Heart right ventricle (tissue), 2 donors: ENCODE results near the gene SAP30L.

- PRO-cap, 2 experiments: no peak in any of the 2 experiments
Observed at GRCh38 chr5:151134115-151135022, 23.2 kb downstream of the ANXA6 start.

GRCh38 chr5:151214597-151215009 lies 9.3 kb downstream of the CCDC69 start:
- PRO-cap, 2 experiments: no peak in any of the 2 experiments

GRCh38 chr5:151309880-151310359 lies 6.4 kb upstream of the SLC36A3 start:
- PRO-cap, 2 experiments: no peak in any of the 2 experiments

GRCh38 chr5:151637571-151638235 lies 46.6 kb upstream of the FAT2 start:
- PRO-cap, 2 experiments: no peak in any of the 2 experiments

DNA sequence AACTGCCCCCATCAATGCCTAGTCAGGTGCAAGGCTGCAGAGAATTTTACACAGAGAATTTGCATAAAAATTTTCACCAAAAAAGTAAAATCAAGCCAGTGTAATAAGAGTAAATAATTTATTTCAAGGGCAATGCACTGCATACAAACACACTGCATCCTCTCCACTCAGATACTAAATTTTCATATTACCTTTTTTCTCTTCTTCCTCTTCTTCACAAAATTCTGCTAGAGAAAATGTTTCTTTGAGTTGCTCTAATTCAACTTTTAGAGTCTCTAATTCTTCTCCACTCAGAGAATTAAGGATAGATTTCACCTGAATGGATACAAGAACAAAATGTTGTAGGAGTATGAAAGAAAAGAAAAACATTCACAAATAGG lies 12.5 kb downstream of the FAM114A2 start:
- PRO-cap, 2 experiments: no peak in any of the 2 experiments

- PRO-cap, 2 experiments: no peak in any of the 2 experiments
Observed at GRCh38 chr5:154178609-154179071, 11.9 kb upstream of the GALNT10 start.

DNA sequence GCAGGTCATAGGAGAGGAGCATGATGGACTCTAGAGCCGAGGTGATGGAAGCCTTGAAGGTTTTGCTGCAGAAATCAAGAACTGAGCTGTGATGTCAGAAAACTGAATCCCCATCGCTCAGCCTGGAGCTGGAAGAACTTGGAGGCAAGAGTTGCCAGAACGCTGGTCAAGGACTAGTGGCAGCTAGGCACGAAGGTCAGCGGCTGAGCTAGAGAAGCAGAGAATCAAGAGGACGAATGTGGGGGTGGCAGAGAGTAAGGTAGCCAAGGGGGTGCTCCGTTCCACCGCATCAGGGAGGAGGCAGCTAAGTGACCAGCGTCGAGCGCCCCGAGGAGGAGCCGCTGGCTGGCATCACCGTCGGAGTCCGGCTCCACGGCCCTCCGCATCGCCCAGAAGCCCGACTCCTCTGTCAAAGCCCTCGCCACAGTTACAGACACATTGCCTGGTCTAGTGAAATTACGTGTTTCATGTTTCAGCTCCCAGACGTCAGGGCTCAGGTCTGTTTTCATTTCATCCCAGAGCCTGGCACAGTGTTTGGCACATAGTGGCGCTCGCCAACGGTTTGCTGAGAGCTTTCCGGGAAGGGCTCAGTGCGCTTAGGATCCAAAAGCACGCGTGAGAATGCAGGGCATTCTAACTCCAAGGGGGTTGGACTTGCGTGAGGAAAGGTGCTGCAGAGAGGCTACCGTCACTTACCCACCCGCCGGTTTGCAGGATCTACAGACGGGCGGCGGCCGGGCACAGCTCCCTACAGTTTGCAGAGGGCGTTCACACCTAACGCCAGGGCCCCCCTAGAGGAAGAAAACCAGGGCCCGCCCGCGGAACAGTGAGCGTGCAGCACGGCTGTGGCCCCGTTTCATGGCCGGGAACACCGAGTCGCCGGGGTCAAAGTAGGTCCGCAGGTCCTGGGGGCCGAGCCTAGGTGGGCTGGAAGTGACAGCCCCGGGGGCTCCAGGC lies 955 bp upstream of the GALNT10 start:
- PRO-cap, 2 experiments: peak in 1 of 2 experiments; most common plus-strand start position 720 of the sequence (in 1); most common minus-strand start position 721 of the sequence (in 1)

DNA sequence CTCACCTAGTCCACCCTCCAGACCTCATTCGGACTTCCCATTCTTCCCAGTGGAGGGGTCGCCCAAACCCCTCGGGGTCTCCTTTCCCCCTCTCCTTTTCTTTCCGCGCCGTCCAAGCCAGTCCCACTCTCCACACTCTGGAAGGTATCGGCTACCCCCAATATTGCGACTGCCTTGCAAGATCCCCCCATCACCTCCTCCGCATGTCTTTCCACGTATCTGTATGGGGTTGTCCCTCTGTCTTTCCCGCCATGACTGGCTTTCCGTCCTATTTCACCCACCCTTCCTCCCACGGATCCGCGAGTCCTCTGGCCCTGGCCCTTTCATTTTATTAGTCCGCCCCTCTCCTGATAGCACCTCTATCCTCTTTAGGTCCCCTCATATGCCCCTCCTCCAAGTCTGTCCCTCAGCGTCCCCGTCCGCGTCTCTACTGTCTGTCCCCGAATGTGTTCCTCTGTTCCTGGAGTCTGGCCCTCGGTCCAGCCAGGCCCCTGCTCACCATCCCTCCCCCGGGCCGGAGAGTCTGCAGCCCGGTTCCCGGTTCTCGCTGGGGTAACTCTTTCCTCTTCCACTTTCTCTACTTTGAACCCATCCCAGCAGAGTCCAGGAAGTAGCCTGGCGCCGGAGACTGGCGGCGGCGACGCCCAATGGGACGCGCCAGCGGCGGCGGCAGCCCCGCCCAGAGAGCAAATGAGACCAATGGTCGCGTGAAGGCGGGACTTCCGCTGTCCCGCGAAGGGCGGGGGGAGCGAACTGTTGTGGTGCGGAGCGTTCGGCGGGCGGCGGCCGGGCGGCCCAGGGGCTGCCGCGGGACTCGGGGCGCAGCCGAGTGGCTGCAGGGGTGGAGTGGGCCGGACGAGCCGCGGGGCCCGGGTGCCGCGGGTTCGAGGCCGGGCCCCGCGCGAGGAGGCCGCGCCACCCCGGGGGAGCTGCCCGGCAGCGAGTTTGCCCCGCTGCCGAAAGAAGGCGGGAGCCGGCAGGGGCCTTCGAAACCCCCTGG lies at the start of gene SAP30L:
Gene SAP30L, plus strand, starts transcription at position 759 of the 1,000 bp plus-strand sequence.
- PRO-cap, 2 experiments: peak in 2 of 2 experiments; most common plus-strand start position 728 of the sequence (in 1); most common minus-strand start position 584 of the sequence (in 2)

- PRO-cap, 2 experiments: peak in 2 of 2 experiments; most common plus-strand start chr5:154754573 (in 1); most common minus-strand start chr5:154755020 (in 2)
Observed at GRCh38 chr5:154754275-154755272, 603 bp upstream of the LARP1 start.

- PRO-cap, 2 experiments: peak in 2 of 2 experiments; most common plus-strand start chr5:154756995 (in 1); most common minus-strand start chr5:154756875 (in 1)
Observed at GRCh38 chr5:154756706-154757603, 1.8 kb downstream of the LARP1 start.

GRCh38 chr5:154765505-154766087 lies 10.4 kb downstream of the LARP1 start:
- PRO-cap, 2 experiments: no peak in any of the 2 experiments

- PRO-cap, 2 experiments: no peak in any of the 2 experiments
Observed at GRCh38 chr5:154767644-154768300, 12.6 kb downstream of the LARP1 start.

- PRO-cap, 2 experiments: no peak in any of the 2 experiments
Observed at GRCh38 chr5:154813588-154813995, 36.8 kb downstream of the FAXDC2 start.

DNA sequence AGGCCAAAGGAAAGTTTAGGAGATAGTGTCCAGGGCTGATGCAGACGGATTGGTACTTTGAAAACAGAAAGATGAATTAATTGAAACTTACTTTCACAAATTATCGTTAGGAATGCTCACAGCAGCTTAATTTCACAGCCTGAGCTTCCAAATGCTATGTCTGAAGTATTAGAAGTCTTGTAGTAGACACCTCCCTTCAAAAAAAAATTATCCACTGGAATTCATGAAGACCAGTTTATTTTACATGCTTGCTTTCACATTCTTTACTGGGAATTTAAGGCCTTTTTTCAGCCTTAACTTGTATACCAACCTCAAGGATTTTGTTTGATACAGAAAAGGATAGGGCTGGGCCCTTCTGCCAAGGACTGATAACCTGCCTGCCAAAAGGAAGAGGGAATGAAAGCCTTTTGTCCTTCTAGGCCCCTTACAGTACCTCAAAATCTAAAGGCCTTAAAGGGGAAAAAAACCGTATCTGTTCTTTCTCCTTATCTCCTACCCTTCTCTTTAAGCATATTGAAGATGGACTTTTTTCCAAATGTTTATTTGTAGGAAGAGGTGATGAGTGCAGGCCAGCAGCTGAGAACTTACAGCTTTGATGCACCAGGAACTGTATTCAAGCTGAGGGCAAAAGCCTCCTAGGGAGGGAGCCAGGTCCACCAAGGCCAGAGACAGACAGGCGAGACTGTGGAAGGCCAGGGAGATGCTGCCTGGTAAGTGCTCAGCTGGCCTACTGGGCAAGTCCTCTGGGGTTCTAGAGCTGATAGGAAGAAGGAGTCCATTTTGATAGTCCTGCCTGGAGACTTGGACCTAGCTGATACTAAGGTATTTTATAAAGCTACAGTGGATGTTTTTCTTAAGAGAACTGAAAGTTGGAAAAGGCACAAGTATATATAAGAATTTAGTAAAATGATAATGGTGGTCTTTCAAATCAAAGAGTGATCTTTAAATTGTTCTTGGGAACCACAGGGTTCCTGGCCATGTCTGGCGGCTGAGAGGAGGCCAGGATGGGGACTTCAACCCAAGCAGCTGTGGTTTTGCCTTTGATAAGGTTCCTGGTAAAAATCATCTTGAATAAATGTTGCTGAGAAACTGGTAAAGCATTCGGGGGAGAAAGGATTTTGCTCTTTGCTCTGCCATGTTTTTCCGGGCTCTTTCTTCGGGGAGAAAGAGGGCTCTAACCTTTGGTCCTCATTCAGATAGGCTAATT lies 31.7 kb downstream of the FAXDC2 start:
- PRO-cap, 2 experiments: no peak in any of the 2 experiments

- PRO-cap, 2 experiments: no peak in any of the 2 experiments
Observed at GRCh38 chr5:154856904-154857315, 1.5 kb upstream of the CNOT8 start.

DNA sequence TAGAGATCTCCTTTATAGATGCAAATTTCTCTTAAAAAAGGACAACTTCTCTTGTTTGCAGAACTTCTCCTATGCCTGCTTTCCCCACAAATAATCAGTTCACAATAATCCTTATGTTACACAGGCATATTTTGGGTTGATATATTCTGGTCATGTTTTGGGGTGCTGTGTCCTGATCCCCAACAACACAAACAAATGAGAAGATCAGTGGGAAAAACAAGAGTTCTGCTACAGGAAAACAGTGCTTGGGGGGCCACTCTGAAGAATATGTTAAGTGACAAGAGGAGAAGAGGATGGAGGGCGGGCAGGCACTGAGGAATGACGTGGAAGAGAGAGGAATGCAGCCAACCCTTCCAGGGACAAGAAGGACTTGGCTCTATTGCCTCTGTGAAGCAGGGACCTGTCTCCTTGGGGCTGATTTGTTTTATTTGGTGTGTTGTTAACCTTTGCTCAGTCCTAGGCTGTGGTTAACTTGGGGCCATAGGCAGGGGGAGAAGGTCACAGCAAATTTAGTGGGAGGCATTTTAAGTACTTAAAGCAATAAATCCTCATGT lies 39.8 kb downstream of the KIF4B start:
- PRO-cap, 2 experiments: peak in 1 of 2 experiments; most common plus-strand start position 369 of the sequence (in 1); most common minus-strand start position 267 of the sequence (in 1)

DNA sequence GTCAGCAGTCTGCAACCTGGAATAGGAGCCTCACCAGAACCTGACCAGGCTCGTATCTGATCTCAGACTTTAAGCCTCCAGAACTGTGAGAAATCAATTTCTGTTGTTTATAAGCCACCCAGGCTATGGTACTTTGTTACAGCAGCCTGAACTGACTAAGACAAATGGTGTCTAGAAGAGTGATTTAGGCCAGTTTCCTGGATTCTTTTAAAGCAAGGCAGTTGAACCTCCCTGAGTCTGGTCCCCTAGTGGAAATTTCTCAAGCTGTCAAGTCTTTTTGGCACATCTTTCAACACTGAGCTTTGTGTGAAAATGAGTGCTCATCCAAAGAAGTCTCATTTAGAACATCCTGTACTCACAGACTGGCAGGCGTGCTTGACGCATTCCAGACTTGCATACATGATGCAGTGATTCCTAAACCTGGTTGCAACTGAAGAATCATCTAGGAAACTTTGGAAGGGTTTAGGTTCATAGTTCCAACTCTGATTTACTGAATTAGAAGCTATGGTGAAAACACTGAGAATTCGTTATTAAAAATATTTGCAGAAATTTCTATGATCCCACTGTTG lies 254.7 kb upstream of the PPP1R2B start:
- PRO-cap, 2 experiments: no peak in any of the 2 experiments

DNA sequence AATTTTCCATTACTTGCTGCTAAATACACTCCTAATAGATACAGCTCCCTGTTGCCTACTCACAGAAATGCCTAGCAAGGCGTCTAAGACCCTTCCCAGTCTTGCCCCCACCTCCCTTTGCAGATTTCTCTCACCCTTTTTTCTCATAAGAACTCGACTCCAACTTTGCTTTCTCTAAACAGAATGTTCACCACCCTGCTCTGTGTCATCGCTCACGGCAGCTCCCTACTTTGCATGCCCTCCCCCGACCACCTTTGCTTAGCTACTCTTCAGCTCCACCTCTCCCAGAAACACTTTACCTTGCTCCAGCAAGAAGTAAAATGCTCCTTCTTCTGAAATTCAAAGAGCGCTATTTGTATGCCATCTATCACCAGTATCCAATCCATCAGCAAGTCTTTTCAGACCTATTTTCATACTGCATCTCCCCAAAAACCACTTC lies 15.2 kb upstream of the PPP1R2B start:
- PRO-cap, 2 experiments: no peak in any of the 2 experiments

- PRO-cap, 2 experiments: no peak in any of the 2 experiments
Observed at GRCh38 chr5:156954216-156954740, 8.7 kb downstream of the TIMD4 start.

DNA sequence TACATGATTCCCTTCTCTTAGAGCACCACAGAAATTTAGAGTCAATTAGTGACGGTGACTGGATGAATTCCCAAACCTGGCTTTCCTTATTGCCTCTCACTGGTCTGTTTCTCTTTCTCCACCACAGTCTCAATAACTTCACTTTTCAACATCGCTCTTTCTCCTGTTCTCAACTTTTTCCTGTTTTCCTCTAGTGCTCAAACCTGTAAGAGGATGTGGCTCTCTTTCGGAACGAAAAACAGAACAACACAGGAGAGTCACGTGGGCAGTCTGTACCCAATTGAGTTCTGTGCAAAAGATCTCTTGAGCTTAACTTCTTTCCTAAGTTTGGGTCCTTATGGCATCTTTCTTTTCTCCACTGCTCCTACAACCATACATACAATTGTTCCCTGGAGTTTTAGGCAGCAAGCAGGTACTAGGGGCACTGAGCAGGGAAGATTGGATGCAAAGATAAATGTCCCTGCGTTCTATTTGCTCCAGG lies 8.9 kb downstream of the HAVCR1 start:
- PRO-cap, 2 experiments: no peak in any of the 2 experiments